Melanocyte of skin (primary cell): ENCODE measurements around a stretch of chr3.

- CAGE, long polyA plus RNA, 2 experiments: no peak in any of the 2 experiments
Measured at GRCh38 chr3:197352900-197353412, 54.5 kb upstream of the DLG1 start.

- CAGE, long polyA plus RNA, 2 experiments: no peak in any of the 2 experiments
Measured at GRCh38 chr3:197371917-197372807, 73.8 kb upstream of the DLG1 start.

- CAGE, long polyA plus RNA, 2 experiments: no peak in any of the 2 experiments
Measured at GRCh38 chr3:197401756-197402209, 103.4 kb upstream of the DLG1 start.

DNA sequence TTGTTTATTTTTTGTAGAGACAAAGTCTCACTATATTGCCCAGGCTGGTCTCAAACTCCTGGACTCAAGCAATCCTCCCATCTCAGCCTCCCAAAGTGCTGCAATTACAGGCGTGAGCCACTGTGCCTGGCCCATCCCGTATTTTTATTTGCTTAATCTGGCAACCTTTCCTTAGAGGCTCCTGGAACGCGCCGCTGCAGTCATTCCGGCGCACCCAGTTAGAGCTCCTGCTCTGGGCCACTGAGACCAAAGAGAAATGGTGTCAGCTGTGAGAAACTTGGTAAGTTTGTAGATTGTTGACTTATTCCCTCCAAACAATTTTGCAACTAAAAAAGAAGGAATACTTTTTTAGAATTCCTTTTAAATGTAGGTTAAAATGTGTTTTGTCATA, 77.9 kb downstream of the BDH1 start:
- CAGE, long polyA plus RNA, 2 experiments: no peak in any of the 2 experiments

- CAGE, long polyA plus RNA, 2 experiments: no peak in any of the 2 experiments
Measured at GRCh38 chr3:197502982-197503343, 52.8 kb downstream of the BDH1 start.

DNA sequence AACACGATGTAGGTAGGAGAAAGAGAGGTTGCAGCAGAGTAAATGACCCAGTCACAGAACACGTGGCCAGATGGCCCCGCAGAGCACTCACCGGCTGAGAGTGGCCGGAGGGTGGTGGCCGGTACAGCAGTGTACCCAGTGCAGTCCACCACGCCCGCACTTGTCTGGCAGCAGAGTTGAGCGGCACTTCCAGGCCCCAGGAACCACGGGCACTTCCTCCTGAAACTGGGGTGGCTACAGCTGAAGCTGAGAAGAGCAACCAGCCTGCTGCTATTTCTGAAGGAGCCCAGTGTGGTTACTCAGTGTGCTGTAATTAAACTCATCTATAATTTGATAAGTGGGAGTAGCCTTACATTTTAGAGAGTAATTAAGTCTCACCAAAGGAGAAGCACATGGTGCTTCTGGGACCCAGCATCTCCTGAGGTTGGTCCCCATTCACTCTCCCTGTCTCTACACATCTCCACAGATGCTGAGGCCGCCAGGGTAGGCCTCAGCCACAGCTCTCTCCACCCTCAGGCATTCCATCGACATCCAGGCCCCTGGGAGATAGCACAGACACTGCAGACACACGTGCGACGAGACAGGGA, 49.8 kb downstream of the BDH1 start:
- CAGE, long polyA plus RNA, 2 experiments: no peak in any of the 2 experiments

DNA sequence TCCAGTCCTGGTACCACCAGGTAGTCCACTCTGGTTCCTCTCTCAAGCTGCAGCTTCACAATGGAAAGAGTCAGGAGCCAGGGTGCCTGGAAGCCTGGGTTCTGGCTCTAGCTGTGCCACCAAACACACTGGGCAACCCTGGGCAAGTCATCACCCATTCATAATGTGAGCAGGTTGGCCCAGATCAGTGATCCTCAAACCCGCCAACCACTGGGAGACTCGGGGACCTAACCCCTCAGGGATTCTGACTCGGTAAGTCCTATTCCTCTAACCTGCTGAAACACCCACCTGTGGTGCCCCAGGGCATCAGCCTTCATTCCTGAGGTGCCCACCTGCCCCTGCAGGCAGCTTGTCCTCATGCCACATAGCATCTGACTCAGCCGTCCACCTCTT, 9.2 kb downstream of the BDH1 start:
- CAGE, long polyA plus RNA, 2 experiments: no peak in any of the 2 experiments

DNA sequence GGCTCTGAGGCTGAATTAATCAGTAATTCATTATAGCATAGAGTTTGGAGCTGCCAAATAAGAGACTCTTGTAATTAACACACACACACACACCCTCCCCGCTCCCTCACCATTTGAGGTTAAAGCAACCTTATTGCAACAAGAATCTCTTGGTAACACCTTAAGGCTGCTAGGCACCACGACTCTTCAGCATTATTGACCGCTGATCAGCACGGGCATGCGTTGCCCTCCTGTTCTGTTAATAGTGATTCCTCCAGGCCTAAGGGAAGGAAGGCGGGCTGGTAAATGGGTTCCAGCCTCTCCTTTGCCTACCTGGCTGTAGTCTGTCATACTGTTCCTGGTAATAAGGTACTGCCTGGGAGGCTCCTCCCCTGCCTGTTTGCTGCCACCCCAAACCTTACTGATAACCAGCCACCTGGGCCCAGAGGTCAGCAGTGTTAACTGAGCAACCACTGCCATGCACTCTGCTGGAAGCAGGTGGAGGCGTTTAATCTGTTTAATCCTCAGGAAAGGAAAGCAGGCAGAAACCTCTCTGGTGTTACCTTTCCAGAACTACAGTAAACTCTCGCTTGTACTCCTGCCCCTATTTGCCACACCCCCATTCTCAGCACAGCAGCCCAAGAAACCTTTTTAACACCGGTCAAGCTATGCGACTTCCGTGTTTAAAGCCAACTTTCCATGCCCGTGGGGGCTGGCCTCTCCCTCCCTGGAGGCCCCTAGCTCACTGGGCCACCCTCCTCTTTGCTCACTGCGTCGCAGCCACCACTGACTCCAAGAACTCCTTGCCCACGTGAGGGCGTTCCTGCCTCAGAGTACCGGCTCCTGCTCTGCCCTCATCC, 8.5 kb downstream of the BDH1 start:
- CAGE, long polyA plus RNA, 2 experiments: no peak in any of the 2 experiments

DNA sequence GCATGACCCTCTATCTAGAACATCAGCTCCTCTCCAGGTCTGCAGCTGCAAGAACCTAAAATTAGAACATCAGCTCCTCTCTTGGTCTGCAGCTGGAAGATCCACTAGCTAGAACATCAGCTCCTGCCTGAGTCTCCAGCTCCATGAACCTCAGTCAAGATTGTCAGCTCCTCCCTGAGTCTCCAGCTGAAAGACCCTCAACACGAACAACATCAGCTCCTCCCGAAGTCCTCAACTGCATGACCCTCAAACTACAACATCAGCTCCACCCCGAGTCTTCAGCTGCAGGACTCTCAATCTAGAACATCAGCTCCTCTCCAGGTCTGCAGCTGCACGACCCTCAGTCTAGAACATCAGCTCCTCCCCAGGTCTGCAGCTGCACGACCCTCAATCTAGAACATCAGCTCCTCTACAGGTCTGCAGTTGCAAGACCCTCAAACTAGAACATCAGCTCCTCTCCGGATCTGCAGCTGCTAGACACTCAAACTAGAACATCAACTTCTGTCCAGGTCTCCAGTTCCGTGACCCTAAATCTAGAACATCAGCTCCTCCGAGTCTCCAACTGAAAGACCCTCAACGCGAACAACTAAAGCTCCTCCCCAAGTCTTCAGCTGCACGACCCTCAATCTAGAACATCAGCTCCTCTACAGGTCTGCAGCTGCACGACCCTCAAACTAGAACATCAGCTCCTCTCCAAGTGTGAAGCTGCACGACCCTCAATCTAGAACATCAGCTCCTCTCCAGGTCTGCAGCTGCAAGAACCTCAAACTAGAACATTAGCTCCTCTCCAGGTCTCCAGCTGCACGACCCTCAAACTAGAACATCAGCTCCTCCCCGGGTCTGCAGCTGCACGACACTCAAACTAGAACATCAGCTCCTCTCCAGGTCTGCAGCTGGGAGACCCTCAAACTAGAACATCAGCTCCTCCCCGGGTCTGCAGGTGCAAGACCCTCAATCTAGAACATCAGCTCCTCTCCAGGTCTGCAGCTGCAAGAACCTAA, 85.5 kb upstream of the BDH1 start:
- CAGE, long polyA plus RNA, 2 experiments: no peak in any of the 2 experiments

- CAGE, long polyA plus RNA, 2 experiments: no peak in any of the 2 experiments
Measured at GRCh38 chr3:197730986-197731508, 5.7 kb downstream of the RUBCN start.

DNA sequence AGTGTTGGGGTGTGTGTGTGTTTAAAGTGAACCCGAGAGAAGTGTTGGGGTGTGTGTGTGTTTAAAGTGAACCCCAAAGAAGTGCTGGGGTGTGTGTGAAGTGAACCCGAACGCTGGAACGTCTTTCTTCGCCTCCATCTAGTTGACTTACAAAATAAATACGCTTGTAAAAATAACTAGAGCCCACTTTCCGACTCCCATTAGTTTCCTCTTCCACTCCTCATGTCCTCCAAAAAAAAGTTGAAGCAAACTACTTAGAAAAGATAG, 918 bp downstream of the LRCH3 start:
- CAGE, long polyA plus RNA, 2 experiments: no peak in any of the 2 experiments

GRCh38 chr3:197844288-197844739, 53.3 kb downstream of the LRCH3 start:
- CAGE, long polyA plus RNA, 2 experiments: no peak in any of the 2 experiments

DNA sequence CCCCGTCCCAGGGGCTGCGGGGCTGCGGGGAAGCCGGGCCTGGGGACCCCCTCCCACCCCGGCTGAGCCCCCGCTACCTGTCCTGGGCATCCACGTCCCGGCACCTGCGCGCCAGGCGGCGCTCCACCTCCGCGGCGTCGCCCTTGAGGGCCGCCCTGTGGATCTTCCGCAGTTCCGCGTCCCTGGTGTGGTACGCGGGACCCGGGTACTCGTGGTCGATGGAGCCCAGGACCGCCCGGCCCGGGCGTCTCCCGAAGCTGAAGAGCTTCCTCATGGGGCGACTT, 120.2 kb downstream of the LMLN start:
- CAGE, long polyA plus RNA, 2 experiments: no peak in any of the 2 experiments